H4 (cell line): ENCODE data around the gene KIFBP.

DNA sequence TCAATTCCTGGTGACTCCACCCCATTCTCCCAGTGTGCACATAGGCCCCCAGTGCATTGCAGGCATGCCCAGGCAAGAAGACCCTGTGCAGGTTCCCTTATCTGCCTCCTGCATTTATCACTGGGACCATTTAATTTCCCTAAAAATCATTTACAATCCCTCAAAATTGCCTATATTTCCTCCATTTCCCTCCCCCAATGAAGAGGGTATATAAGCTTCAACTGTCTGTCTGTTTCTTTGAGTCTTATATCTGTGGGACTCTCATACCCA lies 354.7 kb downstream of the LRRTM3 start:
- RAMPAGE, long total RNA: no peak

- RAMPAGE, long total RNA: no peak
Observed at GRCh38 chr10:67772885-67773272, 65.1 kb downstream of the DNAJC12 start.

- RAMPAGE, long total RNA: no peak
Observed at GRCh38 chr10:67819693-67820194, 18.2 kb downstream of the DNAJC12 start.

- RAMPAGE, long total RNA: no peak
Observed at GRCh38 chr10:67828711-67829327, 9.2 kb downstream of the DNAJC12 start.

GRCh38 chr10:67900687-67901279 lies 16.3 kb downstream of the SIRT1 start:
- RAMPAGE, long total RNA: no peak

DNA sequence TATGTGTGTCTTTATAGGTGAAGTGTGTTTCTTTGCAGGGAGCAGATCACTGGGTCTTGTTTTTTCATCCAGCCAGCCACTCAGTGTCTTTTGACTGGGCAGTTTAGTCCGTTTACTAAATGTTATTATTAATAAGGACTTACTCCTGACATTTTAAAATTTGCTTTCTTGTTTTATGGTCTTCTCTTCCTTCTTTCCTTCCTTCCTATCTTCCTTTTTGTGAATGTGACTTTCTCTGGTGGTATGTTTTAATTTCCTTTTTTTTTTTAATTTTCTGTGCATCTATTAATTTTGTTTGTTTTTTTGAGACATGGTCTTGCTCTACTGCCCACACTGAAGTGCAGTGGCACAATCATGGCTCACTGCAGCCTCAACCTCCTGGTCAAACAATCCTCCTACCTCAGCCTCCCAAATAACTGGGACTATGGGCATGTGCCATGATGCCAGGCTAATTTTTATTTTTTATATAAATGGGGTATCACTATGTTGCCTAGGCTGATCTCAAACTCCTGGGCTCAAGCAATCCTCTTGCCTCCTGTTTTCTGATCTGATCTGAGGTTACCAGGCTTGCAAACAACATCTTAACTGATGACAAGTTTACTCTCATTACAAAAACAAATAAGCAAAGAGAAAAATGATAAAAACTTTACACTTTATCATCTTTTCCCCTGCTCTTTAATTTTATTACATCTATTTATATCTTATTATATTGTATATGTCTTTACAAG lies 69.5 kb downstream of the HERC4 start:
- RAMPAGE, long total RNA: no peak

DNA sequence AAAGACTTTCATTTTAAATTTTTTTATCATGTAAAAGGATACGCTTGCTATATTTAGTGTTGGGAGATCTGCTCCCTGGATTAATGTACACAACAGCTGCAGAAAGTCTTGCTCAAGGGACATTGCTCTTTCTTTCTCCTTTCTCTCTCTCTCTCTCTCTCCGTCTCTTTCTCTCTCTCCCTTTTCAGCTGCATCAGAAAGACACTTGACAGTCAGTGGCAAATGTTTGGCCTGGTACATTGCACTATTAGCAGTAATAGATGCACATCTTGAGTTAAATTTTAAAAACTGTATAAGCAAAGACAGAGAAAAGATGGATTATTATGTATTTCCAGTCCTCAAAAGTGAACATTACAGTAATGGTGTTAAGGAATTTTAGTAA lies 816 bp downstream of the MYPN start:
- RAMPAGE, long total RNA: no peak

DNA sequence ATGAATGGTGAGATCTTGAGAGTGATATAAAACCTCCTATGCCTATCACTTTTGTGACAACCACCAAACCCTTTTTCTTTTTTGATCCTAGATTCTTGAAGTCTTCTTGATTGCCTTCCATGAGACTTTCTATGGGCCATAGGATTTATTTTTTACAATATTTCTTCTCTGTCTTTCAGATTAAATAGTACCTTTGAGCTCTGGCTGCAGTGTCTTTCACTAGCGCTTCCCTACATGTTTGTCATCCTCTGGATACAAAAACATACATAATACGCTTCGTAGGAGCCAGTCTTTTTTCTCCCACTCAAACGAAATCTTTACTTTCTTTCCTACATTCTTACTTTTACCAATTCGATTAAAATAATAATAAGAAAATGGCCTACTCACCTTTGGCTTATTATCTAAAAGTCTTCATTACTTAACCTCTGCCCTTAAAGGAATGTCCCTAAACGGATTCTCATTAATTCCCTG lies 2.8 kb downstream of the MYPN start:
- RAMPAGE, long total RNA: no peak

- RAMPAGE, long total RNA: no peak
Observed at GRCh38 chr10:68432745-68434002, 26.1 kb upstream of the RUFY2 start.

GRCh38 chr10:68876823-68877336 lies 24.2 kb upstream of the DDX50 start:
- RAMPAGE, long total RNA: no peak

DNA sequence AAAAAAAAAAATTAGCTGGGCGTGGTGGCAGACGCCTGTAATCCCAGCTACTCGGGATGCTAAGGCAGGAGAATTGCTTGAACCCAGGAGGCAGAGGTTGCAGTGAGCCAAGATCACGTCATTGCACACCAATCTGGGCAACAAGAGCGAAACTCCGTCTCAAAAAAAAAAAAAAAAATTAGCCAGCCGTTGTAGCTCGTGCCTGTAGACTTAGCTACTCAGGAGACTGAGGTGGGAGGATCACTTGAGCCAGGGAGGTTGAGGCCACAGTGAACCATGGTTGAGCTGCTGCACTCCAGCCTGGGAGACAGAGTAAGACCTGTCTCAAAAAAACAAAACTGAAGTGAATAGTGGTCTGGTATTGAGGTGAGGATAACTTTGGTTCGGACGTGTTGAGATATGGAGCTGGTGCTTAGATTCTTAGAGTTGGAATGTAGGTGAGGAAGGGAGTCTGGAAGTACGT lies 2.9 kb downstream of the DDX50 start:
- RAMPAGE, long total RNA: no peak

- RAMPAGE, long total RNA: start-site peak on the plus strand at chr10:68988806-68988810, 6 reads
Observed at GRCh38 chr10:68988419-68989469, at the start of gene KIFBP. KIFBP (plus strand) TSS chr10:68988803.

- RAMPAGE, long total RNA: no peak
Observed at GRCh38 chr10:69048967-69049166, 39.0 kb upstream of the SRGN start.

DNA sequence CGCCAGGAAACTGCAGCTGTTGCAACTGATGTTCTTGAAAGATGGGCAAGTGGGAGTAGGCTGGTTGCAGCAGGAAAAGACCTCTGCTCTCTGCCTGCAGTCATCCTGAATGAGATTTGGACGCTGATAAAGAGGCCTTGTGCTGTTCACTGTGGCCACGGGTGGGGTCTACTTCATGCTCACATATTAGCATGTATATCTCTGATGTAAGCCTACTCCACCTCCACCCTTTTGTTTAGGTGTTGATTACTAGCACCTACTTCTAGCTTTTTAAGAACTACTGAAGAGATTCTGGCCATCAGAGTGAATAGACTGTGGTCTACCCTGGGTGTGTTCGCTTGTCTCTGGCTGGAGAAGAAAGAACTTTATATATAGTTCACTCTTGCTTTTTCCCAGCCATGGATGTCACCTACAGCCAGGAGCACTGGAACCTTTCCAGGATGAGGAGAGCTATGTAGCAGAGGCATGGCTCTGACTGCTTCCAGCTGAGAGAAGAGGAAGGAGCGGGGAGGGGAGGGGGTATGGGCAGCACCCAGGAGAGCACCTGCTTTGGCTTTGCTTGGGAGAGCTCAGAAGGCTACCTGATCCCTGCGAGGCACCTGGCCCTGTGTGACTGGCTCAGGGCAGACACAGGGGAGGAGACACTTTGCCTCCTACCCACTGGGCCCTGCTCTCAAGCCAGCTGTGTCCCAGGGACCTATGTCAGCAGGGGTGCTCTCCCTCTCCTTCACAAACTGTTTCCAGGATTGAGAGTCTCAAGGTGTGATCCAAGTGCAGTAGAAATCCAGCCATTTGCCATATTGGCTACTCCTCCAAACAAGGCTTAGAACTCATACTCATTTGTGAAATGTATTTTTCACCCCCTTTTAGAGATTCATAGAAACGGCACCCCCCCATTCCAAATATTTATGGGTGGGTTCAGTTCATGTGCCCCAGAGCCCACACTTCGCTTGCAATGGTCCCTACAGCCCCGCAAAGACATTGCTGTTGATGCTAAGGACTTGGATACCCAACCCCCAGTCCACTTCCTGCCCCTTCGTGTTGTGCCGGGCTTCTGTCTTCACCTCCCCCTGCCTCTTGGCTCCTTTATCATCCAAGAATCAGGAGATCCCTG lies 26.8 kb downstream of the HK1 start:
- RAMPAGE, long total RNA: no peak

GRCh38 chr10:69359577-69360138 lies 41.0 kb downstream of the HK1 start:
- RAMPAGE, long total RNA: no peak

DNA sequence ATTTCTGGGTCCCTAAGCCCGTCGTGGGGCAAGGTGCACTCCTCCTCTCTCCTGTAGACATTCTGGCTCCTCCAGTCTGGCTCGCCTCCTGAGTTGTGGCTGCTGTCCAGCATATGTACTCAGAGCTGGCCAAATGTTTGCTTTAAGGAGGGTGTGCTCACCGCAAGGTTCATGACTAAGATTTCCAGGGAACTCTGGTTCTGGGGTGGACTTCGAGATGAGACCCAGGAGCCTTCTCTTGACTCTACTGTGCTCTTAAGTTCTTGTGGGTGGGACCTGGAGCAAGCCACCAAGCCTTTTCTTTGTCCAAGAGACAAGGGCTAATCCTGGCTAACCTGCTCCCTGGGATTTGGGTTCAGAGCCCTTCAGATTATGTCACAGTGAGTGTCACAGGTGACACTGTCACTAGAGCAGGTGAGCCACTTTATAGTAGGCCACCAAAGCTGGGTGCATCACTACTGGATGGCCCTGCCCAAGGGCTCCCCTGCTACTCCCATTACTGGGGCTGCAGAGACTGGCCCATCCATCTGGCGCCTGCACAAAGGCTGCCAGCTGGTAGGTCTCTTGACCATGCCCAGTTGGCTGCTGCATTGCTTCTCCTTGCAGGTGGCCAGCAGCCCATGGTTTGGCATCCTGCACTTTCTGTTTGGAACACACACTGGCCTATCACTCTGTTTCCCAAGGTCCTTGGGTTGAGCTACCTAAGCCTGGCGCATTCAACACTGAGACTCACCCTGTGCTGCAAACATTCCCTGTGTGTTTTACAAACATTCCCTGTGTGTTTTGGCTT lies 42.4 kb downstream of the HK1 start:
- RAMPAGE, long total RNA: no peak

- RAMPAGE, long total RNA: no peak
Observed at GRCh38 chr10:69408871-69409213, 7.9 kb downstream of the TACR2 start.

GRCh38 chr10:69415864-69416267 lies 852 bp downstream of the TACR2 start:
- RAMPAGE, long total RNA: no peak

DNA sequence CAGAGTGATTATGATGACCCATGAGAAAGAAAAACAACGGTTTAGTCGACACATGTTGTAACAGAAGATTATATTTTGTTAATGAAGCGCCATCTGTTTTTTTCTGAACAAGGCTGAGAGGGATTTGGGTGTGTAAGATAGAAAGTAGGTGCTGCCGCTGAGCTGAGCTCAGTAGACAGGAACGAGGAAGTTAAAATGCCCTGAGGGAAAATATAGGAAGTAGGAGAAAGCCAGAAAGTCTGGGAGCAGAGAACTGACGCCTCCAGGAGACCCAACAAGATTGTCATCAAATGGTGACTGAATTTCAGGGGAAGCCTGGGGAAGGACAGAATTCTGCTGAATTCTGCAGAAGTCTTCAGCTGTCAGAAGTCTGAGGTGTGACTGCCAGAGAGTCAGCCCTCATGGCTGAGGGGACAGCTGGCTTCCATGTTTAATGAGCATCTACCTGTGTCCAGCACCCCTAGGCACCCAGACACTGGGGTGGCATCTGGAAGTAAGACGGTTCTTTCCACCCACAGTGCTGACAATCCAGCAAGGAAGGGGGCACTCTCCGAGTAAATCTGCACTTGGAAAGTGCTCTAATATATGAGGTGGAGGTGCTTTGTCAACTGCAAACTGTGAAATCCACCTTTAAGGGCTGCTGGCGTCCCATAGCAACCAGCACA lies 12.6 kb upstream of the TSPAN15 start:
- RAMPAGE, long total RNA: no peak

DNA sequence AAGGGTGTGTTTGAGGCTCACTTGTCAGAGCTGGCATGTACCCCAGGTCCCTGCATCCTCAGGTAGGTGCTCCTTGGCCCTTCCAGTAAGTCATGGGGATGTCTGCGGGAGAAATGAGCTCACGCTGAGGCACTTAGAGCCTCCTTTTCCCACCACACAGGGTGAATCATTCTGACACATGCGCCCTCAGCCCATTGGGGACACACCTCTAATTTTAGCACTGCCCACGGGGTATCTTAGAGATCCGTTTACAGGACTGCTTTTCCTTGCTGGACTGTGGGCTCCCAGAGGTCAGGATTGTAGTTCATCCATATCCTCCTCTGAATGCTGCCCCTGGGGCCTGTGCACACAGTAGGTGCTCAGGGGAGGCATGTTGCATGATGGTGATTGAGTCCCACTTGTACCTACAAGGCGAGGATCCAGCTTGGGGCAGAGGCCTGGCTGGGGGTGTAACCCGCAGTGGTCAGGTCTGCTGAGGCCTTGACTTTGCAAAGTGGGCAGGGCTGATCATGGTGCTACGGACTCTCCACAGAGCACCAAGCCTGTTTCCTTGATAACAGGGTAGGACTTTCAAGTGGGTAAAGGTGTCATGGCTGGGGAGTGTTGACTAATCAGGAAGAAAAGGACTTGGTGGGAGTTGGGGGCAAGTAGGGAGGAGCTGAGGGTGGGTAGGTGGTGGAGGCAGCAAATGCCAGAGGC lies 5.8 kb downstream of the TSPAN15 start:
- RAMPAGE, long total RNA: no peak